ENCODE measurements around the gene CST9.

DNA sequence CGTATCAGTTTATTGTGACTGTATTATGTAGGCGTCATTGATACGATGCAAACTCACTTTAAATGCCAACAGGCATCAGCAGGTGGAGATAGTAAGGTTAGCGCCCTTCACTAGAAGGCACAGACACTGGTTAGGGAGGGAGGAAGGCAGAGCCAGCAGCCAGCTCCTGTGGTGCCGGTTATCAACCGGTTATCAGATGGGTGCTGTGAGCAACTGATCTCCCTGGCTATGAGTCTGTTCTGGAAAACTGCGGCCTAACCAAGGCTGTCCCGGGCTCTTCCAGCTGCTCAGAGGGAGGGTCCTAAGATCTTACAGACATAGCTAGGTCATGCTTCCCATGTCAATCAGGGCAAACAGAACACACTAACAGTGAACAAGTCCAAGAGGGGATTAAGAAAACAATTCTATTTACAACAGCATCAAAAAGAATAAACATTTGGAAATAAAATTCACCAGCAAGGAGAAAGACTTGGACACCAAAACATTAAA is 47.5 kb upstream of the CD93 start:
- PRO-cap, result no peak

- PRO-cap, result no peak
Observed at GRCh38 chr20:23136811-23137361, 50.8 kb upstream of the CD93 start.

DNA sequence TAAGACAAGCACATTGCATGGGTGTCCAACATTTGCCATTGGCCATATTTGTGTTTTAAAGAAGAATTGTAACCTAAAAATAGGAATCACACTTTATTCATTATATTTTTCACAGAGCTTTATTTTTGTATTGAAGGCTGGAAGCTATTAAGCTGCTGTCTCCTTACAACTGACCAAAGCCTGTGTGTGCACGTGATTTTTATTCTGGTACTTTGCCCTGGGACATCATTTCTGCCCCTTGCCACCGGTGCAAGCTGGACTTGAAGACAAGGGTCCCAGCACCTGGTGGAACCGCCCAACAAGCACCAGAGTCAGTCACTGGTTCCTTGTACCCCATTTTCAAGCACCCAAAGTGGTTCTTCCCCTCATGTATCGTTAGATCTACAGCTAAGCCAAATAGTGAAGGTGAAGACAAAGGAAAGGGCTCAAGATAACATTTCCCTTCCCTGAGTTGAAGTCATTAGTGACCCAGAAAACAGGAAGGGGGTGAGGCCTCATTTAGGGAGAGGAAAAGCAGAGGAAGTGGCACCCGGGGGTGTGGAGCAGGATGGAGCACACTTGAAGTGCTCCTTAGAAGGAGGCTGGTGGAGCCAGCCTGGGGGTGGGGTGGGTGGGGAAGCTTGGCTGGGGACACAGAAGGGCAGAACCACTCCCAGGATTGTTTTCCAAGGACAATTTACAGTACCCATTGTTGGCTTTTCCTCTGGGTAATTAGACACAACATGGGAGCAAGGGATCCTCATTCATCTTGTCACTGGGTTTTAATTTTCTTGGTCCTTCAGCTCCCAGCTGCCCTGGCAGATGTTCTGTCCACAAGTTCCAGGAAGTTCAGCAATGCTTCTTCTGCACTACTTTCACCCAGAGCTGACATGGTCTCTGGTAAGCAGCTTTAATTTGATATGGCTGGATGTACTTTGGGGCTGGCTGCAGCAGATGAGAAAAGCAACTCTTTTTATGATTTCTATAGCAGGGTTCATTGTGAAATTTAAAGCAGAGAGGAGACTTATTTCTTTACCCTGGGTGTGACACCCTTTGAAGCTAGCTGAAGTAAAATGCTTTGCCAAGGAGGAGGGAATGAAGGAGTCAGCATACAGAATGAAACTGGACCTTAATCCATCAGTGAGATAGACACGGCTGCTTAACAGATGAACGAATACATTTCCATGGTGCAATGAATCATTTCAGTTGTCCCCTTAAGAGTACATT is 73.3 kb upstream of the CD93 start:
- PRO-cap, result no peak

GRCh38 chr20:23315190-23315389 is 35.5 kb upstream of the NXT1 start:
- PRO-cap, result no peak

DNA sequence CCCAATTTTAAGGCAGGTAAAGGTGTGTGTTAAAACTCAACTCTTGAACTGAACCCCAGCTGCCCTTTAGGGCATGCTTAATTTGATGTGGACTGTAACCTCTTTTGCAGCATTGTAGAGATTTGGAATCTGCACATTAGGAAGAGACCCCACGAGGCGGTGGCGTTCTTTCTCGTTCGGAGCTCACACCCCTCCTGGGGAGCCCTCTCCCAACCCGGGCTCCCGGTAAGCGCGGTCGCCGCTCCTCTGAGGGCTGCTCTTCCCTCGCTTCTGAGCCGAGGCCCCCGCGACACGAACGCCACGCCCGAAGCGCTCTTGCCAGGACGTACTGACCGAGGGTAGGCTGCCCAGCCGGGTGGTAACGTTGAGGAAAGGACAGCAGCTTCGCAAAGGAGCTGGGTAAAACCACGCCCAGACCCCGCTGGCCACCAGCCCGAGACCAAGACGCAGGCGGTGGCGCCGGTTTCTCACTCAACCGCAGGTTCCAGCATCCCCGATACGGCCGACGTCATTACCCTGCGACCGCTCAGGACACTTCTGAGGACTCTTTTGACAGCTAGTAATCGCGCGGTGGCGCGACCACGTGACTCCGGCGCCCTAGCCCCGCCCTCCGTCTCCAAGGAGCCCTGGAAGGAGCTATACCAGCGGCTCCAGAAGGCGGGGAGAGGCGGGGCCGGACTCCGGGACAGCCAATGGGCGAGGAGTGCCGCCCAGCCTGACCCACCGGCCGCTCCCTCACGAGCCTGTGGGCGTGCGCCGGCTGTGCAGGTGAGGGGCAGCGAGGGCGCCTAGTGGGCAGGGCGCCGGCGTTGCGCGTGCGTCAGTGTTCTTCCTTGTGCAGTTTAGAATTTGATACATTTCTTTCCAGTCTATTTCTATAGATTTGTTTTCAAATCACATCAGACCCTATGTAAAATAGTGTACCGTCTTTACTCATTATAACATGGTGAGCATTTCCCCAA is 4.1 kb upstream of the GZF1 start:
- PRO-cap, result unidirectional peak, minus-strand start at position 330 of the sequence; bidirectional peak, plus-strand start at position 791 of the sequence, minus-strand start at position 440 of the sequence

DNA sequence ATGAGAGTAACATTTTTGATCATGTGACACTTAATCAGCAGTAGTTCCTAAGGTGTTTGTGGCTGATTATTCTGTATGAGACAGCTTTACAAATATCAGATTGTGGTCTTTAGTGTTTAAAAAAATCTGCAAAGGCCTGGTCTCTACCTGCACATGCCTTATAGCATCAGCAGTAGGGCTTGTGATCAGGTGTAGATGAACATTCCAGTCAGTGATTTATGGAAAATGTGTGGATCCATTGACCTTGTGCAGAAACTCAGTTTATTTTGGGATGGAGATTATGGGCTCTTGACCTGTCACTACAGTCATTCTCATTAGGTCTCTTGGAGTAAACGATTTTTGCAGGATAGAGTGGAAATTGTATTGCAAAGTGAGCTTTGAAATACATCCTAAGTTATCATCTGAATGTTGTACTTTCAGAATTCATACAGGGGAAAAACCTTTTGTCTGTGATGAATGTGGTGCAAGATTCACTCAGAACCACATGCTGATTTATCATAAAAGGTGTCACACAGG is 4.7 kb downstream of the GZF1 start:
- PRO-cap, result no peak

DNA sequence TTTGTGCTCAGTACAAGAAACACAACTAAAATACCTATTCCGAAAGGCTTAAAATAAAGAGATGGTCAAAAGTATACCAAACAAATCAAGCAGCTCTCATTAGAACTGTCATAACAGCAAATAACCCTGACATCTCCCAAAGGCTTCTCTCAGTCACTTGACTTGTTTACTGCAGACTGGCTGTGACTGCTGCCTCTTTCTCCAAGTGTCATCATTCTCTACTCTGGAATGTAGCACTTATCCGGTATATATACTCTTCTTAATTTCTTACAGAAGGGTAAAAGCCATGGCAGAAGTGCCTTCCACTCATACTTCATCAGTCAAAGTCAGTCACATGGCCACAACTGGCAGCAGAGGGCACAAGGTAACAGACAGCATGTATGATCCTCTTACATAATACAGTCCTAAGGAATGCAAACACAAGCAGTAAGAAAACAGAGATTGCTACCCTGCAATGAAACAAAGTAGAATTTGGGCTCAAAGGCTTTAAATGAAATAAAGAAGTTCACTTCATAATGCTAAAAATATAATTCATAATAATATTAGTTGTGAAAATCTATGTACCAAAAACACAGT is 9.3 kb downstream of the NAPB start:
- PRO-cap, result no peak

DNA sequence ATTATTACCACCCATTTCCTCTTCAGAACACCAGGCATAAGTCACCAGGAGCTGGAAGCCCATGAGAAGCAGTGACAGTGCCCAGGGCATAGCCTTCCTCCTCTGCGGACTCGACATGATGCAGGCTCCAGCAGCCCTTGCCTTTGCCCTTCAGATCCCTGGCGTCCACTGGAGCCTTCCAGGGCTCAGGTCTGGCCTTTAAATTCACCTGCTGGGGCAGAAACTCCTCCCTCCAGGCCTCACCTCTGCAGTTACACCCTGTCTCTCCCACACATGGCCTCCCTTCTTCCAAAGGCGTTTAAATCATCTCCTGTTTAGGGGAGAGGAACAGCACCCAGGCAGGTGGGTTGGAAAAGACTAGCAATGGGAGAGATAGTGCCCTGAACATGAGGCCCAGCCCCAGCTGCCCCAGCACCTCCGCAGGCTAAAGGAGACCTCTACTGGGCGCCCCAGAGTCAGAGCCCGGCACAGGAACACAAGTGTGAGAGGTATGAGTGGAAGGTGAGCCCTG is at the start of gene CST9:
TSS of gene CST9 (minus strand) at position 170 of the 511 bp plus-strand sequence.
- PRO-cap, result no peak

GRCh38 chr20:23873322-23874073 is 6.0 kb downstream of the CST5 start:
- PRO-cap, result no peak

- PRO-cap, result bidirectional peak, plus-strand start at chr20:24027501, minus-strand start at chr20:24027362
Observed at GRCh38 chr20:24027135-24027735, 38.7 kb upstream of the GGTLC1 start.

GRCh38 chr20:24148362-24148946 is 159.9 kb upstream of the GGTLC1 start:
- PRO-cap, result no peak

DNA sequence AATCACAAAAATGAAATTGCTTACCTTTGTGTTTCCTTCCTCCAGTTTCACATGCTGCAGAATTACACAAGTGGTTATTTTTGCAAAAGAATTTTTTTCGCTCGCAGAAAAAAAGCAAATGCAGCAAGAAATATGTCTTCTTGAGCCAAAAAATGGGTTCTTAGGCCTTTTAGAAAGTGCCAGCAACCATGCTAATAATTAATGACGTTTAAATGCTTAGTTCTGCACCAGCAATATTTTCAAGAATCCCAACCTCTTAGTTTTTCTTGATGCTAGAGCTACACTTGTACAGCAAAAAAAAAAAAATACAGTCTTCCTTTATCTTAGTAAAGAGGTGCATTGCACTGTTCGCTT is 6.7 kb upstream of the SYNDIG1 start:
- PRO-cap, result no peak

DNA sequence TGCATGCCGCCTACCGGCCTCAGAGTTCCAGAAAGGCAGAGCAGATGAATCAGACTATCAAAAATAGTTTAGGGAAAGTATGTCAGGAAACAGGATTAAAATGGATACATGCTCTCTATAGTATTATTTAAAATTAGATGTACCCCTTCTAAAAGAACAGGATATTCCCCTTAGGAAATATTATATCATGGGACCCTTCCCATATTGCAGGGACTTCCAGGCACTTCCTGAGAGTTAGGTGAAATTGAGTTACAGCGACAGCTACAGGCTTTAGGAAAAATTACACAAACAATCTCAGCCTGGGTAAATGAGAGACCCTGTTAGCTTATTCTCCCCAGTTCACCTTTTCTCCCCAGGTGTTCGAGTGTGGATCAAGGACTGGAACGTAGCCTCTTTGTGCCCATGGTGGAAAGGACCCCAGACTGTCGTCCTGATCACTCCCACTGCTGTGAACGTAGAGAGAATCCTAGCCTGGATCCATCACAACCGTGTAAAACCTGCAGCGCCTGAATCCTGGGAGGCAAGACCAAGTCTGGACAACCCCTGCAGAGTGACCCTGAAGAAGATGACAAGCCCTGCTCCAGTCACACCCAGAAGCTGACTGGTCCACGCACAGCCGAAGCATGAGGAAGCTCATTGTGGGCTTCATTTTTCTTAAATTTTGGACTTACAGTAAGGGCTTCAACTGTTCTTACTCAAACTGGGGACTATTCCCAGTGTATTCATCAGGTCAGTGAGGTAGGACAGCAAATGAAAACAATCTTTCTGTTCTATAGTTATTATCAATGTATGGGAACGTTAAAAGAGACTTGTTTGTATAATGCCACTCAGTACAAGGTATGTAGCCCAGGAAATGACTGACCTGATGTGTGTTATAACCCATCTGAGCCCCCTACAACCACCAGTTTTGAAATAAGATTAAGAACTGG is 17.8 kb upstream of the CST7 start:
- PRO-cap, result no peak

DNA sequence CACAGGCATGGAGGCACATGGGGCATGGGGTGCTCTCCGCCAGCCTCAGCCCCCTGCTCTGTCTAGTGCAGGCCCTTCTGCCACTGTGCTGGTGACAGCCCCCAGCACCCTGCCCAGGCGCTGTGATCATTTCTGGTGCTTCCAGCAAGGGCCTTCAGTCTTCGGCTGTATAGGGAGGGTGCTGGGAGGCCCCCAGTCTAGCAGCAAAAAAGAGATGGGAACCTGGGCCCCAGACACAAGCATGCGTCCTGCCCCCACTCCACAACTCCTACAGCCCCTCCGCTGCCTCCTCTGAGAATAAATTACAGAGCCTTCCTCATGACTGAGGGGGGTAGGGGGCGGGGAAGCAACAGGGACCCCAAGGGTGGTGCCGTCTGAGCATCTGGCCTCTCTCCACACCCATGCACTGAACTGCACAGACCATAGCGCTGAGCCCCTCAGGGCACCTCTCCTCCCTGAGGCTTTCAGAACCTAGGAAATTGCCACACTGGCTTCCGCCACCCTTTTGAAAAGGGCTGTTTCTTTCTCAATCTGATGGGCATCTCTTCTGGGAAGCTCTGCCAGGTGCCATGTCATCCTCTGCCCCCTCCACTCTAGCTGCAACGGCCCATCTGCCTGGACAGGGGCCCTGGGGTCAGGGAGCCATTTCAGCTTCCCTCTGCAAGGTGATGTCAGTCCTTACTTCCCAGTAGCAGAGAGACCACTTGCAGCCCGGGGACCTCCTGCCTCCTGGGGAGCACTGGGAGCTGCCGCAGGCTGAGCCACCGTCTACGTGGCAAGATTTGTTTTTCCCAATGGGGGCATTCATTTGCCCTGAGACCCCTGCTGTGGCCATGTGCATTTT is 2.5 kb downstream of the CST7 start:
- PRO-cap, result no peak

- PRO-cap, result no peak
Observed at GRCh38 chr20:25019596-25020235, 27.2 kb upstream of the APMAP start.

DNA sequence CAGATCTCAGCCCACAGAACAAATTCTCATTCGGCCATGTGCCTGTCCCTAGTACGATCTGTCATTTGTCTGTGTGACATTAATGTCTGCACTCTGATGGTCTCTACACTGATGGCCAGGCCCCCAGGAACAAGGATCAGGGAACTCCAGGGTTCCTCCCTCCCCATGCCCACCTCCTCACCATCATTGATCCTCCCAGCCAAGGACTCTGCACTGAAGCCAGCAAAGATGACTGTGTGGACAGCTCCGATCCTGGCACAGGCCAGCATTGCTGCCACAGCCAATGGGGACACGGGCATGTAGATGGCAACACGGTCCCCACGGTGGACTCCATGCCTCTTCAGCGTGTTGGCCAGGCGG is 27.4 kb downstream of the ACSS1 start:
- PRO-cap, result no peak

DNA sequence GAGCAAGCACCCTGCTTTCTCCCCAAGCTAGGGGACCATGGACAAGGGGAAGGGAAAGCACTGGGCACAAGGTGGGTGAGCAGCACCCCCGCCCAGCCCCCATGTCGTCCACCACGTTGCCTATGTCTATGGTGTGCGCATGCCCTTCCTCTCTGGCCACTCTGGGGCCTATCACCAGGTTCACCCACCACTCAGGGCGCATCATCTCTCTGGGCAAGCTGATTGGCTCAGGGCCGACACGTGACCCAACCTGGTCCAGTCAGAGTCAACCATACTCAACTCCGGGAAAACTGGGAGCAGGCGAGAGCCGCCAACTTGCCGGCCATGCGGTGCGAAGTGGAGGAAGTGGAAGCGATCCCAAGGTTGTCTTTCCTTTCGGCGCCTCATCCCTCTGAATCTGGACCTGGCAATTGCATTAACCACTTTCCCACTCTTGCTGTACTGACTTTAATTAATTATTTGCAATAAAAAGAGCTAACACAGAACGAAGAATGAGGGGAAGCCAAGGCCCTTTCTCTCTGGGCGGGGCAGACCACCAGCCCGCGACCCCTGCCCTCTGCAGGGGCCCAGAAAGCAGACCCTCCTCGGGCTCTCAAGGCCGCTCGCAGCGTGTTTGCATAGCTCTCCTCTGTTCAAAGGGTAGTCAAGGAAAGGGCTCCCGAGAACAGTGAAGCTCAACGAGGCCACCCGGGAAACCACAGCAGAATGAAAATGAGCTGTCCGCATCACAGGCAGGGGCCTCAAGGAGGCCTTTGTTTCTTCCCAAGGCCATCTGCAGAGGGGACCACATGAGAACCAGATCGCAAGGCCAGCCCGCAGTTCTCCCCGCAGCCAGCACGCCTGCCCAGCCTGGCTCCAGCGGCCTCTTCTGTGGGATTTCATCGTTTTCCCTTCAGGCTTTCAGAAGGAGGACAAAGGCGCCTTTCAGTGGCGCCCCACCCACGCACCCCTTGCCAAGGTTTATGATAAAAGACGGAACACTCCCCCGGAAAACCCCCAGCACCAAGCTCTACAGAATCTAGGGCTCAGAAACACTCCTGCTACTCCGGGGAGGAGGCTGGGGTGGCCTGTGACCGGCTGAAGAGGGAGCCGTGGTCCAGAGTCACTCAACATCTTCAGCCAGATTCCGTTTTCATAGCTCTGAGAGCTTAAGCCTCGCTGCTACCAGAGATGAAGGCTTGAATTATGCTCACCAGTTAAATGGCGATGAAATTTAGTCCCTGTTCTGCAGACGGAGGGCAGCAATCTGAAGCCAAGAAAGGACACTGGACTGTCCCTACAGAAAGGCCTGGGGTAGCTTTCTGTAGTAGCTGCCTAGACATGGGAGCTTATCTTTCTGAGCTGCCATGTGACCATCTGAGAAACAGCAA is 25.4 kb downstream of the ACSS1 start:
- PRO-cap, result no peak

GRCh38 chr20:25053007-25053778 is 4.7 kb downstream of the ACSS1 start:
- PRO-cap, result no peak

GRCh38 chr20:25077029-25078206 is 4.5 kb downstream of the VSX1 start:
- PRO-cap, result no peak

- PRO-cap, result no peak
Observed at GRCh38 chr20:25191571-25192076, 3.9 kb upstream of the ENTPD6 start.

Data from SEM (cell line).